Neutrophil (primary cell): ENCODE data around the genes PHF10 and PDCD2.

- PRO-cap = no peak
Measured at GRCh38 chr6:169724046-169724891, at the start of gene PHF10. TSS of gene PHF10 (minus strand) at chr6:169724500.

DNA sequence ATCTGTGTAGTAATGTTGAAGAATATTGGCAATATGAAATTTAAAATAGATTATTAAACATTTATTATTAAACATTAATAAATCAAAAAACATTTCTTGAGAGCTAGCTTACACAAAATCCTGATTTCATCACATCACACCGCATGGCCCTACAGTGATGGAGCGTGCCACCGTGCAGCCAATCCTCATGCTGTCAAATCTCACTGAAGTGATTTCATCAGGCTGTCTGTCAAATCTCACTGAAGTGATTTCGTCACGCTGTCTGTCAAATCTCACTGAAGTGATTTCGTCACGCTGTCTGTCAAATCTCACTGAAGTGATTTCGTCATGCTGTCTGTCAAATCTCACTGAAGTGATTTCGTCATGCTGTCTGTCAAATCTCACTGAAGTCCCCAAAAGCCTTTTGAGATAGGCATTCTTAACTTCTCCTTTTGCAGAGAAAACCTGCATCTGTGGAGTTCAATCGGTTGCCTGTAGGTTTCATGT is 14.3 kb downstream of the ERMARD start:
- PRO-cap = no peak

GRCh38 chr6:169898855-169899526 is 147.6 kb downstream of the ERMARD start:
- PRO-cap = no peak

GRCh38 chr6:169934335-169934898 is 183.0 kb downstream of the ERMARD start:
- PRO-cap = no peak

- PRO-cap = no peak
Measured at GRCh38 chr6:170146877-170147563, 143.9 kb downstream of the DLL1 start.

DNA sequence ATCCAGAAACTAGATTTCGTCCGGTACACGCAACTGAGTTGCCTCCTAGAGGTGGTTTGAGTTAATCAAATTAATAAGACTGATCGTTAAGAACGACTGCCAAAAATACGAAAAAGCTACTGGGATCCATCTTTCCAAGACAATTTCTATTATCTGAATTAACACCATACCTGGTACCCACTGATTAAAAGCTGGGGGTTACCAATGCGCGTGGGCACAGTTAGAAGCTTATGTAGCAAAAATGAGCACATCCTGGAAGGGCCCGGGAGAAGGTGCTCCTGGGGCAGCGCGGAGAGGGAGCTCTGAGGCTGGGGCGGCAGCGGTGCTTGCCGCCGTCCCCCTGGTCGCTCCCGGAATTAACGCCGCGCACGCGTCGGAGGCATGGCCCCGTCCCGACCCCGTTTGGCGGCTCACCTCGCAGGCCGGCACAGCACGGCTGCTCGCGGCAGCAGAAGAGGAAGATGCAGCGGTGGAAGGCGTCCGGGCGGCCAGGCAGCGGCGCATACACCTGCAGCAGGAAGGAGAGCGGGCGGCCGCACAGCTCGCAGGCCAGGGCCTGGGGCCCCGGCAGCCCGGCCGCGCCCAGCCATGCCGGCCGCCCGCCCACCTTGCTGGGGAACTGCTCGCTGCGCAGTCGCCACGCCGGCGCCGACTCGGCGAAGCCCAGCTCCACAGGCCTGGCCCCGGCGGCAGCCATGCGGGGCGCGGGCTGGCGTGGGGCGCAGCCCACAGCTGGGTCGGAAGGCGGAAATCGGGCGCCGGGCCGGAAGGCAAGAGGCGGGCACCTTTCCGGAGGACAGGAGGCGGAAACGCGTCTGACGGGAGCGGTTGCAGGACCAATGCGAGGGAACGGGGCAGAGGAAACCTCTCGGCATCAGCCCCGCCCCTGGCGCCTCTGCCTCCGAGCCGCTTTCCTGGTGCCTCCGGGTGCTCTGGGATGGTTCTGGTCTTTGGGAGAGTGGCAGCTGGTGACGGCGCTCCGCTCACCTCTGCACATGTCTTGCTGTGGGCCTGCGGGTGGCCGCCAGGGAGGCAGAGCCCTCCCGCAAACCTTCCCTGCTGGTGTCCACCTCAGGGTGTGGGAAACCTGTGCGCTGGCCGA is at the start of gene PDCD2:
TSS of gene PDCD2 (minus strand) at position 753 of the 1,102 bp plus-strand sequence.
- PRO-cap = bidirectional peak, plus-strand start at position 935 of the sequence, minus-strand start at position 751 of the sequence